Fallopian tube (tissue), 1 donor: ENCODE measurements around the genes HSPH1 and KL.

DNA sequence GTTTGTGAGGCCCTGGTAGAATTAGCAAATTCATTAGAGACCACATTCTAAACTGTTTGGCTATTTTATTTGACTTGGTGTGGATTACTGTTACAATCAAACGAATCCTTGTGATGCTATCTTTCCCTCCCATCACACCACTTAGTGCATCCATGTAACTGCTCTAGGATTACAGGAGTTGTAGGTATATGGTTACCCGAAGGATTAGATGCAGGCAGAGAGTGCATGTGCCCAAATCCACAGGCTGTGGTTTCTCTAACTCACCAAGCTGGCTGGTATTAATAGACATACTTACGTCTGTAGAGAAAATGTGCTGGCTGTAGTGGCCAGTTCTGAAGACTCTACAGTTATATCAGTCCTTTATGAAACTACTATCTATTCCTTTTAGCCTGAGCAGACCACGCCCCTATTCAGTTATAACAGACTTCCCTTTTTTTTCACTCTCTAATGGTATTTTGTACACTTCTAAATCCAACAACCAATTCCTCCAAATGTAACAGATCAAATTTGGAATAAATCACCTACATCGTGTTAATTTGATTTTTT is 1.1 kb upstream of the HMGB1 start:
- PRO-cap: no peak

- PRO-cap: no peak
These were observed 5.1 kb downstream of the USPL1 start for GRCh38 chr13:30622646-30623394.

GRCh38 chr13:30689996-30691331 is 44.9 kb upstream of the ALOX5AP start:
- PRO-cap: unidirectional peak, minus-strand start at chr13:30690745

- PRO-cap: no peak
These were observed 40.4 kb upstream of the MEDAG start for GRCh38 chr13:30865696-30866077.

GRCh38 chr13:31161286-31162096 is at the start of gene HSPH1:
HSPH1 (minus strand) TSS chr13:31161904.
- PRO-cap: unidirectional peak, minus-strand start at chr13:31161699; bidirectional peak, plus-strand start at chr13:31162160, minus-strand start at chr13:31161945

- PRO-cap: no peak
These were observed 135.3 kb upstream of the FRY start for GRCh38 chr13:31896278-31896733.

GRCh38 chr13:32246464-32246939 is 68.7 kb downstream of the ZAR1L start:
- PRO-cap: no peak

GRCh38 chr13:32253837-32254751 is 61.1 kb downstream of the ZAR1L start:
- PRO-cap: bidirectional peak, plus-strand start at chr13:32254182, minus-strand start at chr13:32253944

DNA sequence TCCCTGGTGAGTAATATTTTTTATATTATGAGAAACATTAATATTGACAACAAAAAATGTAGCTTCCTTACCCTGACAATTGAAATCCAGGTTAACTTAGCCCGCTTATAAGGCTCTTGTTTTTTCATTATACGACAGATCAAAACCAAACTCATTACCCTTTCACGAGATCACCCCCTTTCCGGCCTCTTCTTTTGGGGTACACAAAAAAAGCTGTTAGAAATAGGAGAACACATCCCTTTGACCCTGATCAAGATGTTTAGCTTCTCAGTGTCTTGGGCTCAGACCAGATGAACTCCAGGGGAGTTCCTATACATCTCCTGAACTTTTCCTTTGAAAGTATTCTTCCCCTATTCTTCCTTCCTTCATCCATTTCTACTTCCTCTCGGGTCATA is 5.8 kb downstream of the N4BP2L1 start:
- PRO-cap: no peak

DNA sequence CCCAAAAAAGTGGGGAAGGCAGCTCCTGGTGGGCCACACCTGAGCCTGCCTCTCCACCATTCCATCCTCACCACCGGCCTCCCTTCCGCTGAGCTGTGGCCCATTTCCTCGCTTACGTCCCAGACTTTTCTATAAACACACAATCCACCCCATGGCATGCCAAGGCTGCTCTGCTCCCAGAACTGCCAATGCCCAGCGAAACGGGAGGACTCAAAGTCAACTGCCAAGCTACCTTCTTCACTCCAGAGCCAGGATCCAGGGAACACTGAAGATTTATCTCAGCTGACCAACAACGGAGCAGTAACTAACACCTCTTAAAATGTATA is 2.8 kb downstream of the N4BP2L1 start:
- PRO-cap: no peak

GRCh38 chr13:32471364-32471853 is 43.5 kb upstream of the N4BP2L1 start:
- PRO-cap: unidirectional peak, plus-strand start at chr13:32471733

DNA sequence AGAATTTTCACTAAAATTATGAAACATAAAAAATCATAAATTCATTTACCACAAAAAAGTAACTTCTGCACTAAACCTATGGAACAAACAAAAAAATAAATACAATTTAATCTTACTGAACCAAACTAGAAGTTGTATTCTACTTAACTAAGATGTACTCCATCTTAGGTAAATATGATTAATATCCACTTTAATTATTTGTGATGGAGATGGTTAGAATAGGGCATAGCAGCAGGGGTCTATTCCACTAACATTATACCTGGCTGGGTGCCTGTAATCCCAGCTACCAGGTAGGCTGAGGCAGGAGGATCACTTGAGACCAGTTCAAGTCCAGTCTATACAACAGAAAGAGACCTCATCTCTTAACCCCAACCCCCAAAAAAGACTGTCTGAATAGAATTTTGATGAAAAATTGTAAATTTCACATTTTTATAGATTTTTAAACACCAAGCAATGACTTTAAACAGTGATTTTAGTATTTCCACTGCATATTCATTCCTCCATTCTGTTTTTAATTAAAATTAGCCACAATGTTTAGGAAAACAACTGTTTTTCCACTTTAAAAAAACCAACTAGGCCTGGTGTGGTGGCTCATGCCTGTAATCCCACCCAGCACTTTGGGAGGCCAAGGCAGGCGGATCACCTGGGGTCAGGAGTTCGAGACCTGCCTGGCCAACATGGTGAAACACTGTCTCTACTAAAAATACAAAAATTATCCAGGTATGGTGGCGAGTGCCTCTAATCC is 24.1 kb downstream of the N4BP2L2 start:
- PRO-cap: no peak

GRCh38 chr13:32902677-32903413 is 113.4 kb upstream of the KL start:
- PRO-cap: no peak

DNA sequence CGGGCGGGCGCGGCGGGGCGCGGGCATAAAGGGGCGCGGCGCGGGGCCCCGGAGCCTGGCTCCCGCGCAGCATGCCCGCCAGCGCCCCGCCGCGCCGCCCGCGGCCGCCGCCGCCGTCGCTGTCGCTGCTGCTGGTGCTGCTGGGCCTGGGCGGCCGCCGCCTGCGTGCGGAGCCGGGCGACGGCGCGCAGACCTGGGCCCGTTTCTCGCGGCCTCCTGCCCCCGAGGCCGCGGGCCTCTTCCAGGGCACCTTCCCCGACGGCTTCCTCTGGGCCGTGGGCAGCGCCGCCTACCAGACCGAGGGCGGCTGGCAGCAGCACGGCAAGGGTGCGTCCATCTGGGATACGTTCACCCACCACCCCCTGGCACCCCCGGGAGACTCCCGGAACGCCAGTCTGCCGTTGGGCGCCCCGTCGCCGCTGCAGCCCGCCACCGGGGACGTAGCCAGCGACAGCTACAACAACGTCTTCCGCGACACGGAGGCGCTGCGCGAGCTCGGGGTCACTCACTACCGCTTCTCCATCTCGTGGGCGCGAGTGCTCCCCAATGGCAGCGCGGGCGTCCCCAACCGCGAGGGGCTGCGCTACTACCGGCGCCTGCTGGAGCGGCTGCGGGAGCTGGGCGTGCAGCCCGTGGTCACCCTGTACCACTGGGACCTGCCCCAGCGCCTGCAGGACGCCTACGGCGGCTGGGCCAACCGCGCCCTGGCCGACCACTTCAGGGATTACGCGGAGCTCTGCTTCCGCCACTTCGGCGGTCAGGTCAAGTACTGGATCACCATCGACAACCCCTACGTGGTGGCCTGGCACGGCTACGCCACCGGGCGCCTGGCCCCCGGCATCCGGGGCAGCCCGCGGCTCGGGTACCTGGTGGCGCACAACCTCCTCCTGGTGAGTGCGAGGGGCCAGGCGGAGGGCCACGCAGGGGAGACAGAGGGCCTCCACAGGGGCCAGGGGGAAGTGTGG is at the start of gene KL:
Gene KL (plus strand): TSS at position 54 of the 965 bp plus-strand sequence.
- PRO-cap: no peak

DNA sequence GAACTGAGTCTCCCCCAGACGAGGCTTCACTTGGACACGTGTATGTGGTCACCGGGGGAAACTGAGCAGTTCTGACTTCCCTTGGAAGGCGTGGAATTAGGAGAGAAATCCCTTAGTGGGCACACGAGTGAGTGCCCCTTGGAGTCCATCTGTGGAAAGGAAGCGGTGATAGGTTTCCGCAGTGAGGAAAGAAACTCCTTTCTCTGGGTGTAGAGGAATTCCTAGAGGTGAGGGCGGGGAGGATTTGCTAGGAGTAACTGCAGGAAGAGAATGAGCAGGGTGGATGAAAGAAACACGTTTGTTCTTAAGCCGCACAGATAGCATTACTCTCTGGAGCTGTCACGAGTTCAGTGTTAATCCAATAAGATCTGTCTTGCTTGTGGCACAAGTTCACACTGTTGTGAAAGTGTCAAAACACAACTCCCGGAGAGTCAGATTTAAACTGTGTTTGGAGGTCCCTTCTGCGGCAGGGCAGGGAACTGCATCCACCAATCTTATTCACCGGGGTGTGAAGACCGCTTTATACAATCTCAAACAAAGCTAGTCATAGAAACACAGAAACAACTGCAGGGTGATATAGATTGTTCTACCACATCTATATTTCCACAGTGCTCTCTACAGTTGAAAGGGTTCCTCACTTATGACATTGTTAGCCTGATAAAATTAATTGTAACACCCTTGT is 1.3 kb downstream of the KL start:
- PRO-cap: bidirectional peak, plus-strand start at position 440 of the sequence, minus-strand start at position 272 of the sequence

- PRO-cap: no peak
These were observed 17.1 kb downstream of the KL start for GRCh38 chr13:33033117-33033945.

DNA sequence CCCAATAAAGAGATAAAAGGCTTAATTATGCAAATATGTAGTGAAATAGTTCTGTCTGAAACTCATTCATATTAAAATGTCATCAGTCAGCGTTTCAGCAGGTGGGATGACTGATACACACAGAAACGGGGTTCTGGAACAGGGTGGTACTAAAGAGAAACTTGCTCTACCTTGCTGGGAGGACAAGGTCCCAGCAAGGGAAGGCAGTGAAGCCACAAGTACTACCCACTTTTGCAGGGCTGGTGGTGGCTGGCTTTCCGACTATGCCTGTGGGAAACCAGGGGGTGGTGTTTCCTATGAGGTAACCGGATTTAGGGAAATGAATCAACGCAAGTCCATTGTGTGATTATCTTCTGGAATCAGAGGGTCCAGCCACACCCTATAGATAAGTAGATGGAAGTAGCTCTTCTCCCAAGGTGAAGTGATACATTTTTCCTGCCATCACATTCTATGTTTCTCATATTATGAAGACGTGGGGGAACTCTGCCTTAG is 76.3 kb downstream of the KL start:
- PRO-cap: no peak

DNA sequence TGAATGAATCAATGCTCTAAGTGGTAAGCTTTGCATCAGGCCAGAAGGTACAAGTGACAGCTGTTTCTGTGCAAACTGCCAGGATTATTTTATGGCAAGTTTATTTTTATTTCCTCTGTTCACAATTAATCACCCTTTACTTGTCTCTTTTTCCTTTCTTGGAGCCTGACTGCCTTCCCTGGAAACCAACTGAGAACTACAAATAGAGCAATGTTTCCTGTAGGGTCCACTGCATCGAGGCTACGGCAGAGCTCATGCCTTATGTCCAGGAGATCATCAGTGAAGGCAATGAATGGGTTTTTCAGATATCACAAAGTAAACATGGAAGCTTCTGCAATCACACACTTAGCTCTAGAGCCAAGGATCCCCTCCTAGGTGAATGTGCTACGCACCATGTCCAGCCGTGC is 110.8 kb downstream of the KL start:
- PRO-cap: no peak

DNA sequence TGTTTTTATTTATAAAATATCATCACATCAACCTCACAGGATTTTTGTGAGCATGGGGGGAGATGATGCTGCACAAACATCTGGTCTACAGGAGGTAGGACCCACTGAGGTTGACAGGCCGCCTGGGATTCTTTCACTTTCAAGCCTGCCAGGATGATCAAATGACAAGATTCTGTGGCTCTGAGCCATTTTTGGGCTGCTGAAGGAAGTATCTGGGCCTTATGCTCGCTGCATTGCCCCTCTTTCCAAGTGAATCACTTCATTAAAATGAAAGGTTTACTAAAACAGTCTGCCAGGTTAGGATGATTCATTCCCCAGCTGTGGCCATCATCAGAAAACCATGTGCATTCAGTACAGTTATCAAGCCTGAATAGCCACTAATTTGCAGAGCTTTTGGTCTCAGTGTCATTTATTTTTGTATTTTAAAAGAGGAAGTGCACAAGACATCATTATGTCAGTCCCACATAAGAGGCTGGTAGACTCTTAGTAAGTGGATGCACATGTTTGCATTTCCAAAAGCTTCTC is 34.4 kb downstream of the STARD13 start:
- PRO-cap: no peak

- PRO-cap: no peak
These were observed 584 bp upstream of the STARD13 start for GRCh38 chr13:33286239-33286439.